ENCODE data around the genes SLC6A3 and IRX4.

DNA sequence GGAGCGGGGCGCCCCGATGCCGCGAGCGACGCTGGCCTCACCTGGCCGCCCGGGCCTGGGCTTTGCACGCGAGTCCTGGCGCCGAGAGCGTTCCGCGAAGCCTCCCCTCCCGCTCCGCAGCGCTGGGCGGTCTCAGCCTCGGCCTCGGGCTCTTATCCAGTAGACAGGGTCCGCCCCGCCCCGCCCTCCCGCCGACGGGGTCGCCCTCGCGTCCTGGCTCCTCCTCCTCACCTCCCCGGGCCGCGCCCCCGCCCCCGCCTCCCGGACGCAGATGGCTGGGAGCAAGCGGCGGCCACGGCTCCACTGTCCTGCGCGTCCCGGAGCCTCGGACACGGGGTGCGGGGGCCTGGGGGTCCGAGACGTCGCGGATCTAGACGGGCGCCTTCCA lies at the start of gene SLC6A3:
Gene SLC6A3, minus strand, starts transcription at position 134 of the 388 bp plus-strand sequence.
- RRBS = 73% methylated on average over 14 of the region's 53 CpGs

GRCh38 chr5:1478144-1478819 lies 33.0 kb upstream of the SLC6A3 start:
- RRBS = 94% methylated on average over 3 of the region's 12 CpGs

DNA sequence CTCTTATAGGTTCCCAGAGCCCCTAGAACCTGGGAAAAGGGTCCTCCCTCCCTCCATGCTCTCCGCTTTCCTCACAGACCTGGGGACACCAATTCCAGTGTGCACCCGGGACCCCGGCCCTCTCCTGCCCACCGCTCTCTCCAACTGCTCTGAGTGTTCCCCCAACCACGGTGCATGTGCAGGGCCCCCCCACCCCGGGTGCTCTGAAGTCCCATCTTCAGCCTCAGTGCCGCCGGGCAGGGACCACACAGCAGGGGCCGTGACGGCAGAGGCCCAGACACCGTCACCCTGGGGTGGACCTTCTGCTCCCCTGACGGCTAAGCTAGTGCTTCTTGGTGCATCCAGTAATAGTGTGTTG lies 36.0 kb upstream of the SLC6A3 start:
- RRBS = 38% methylated on average over 4 of the region's 12 CpGs

- RRBS = no CpG with 5 or more reads among the region's 17 CpGs
These were observed 34.4 kb downstream of the LPCAT1 start for GRCh38 chr5:1489357-1489845.

GRCh38 chr5:1489846-1490802 lies 33.6 kb downstream of the LPCAT1 start:
- RRBS = 88% methylated on average over 2 of the region's 28 CpGs

GRCh38 chr5:1508443-1508646 lies 15.4 kb downstream of the LPCAT1 start:
- RRBS = no CpG with 5 or more reads among the region's 4 CpGs

DNA sequence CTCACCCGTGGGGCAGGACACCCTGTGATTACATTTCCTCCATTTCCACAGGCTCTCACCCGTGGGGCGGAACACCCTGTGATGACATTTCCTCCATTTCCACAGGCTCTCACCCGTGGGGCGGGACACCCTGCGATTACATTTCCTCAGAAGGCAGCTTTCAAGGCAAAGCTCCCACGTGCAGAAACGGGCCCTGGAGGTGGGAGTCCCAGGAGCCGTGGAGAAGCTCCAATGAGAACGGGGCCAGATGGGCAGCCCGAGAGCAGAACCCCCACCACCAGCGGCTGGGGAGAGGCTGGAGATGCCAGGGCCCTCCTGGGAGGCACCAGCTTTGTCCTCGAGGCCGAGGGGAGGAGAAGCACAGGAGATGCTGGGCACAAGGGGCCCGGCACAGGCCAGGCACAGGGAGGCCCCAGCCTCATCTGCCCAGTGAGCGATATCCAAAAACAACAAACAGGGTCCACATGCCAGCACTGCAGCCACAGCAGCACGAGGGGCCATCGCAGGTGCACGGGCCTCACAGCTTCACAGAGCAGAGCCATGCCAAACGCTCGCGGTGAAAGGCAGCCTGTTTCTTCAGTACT lies 9.8 kb downstream of the LPCAT1 start:
- RRBS = no CpG with 5 or more reads among the region's 22 CpGs

GRCh38 chr5:1515808-1516186 lies 8.0 kb downstream of the LPCAT1 start:
- RRBS = no CpG with 5 or more reads among the region's 4 CpGs

DNA sequence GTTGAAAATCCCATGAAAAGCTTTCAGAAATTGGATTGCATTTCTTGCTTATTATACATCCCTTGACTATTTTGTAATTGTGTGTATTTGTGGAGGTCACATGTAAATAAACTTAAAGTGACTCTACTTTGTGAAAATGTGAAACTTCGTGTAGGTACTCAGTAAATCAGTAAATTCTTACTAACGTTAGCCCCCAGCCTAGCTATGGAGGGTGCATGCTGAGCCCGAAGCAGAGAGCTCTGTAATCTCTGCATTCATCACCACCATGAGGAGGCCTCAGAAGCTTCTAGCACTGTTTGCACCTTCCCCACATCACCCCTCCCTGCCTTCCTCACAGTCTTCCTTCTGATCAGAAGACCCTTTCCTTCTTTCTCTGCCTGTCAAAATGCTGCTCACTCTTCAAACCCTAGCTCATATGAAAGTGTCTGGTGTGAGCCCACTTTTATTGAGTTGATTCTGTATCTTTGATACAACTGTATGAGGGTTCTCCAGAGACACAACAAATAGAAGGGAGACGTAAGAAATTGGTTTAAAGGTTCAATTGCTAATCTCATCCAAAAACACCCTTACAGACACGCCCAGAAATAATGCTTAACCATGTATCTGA lies 73.4 kb upstream of the LPCAT1 start:
- RRBS = no CpG with 5 or more reads among the region's 5 CpGs

GRCh38 chr5:1633545-1634678 lies 110.2 kb upstream of the LPCAT1 start:
- RRBS = 31% methylated on average over 17 of the region's 101 CpGs

DNA sequence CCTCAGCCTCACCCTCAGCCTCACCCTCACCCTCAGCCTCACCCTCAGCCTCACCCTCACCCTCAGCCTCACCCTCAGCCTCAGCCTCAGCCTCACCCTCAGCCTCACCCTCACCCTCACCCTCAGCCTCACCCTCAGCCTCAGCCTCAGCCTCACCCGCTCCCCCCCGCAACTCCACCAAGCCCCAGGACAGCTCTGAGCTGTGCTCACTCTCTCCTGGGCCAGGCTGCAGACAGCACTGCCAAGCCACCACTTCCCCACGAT lies 18.1 kb downstream of the MRPL36 start:
- RRBS = no CpG with 5 or more reads among the region's 3 CpGs

GRCh38 chr5:1782002-1782871 lies 17.4 kb downstream of the MRPL36 start:
- RRBS = no CpG with 5 or more reads among the region's 18 CpGs

GRCh38 chr5:1882822-1883617 lies at the start of gene IRX4:
TSS of gene IRX4 (minus strand) at chr5:1882925.
- RRBS = 5% methylated on average over 16 of the region's 79 CpGs

DNA sequence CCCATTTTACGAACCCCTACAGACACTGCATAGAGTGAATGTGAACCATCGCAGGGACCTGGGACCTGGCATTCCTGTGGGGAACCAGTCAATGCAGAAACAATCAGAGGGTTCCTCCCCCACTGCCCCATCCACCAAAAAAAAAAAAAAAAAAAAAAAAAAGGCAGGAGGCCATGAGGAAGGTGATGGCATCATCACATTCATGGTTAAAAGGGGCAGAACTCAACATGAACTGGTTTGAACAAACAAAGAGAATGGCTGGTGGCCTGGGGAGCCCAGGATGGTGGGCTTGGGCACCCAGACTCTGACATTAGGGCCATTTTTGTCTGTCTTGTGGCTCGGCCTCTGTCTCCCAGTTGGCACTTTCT lies 270.2 kb upstream of the IRX4 start:
- RRBS = no CpG with 5 or more reads among the region's 3 CpGs

DNA sequence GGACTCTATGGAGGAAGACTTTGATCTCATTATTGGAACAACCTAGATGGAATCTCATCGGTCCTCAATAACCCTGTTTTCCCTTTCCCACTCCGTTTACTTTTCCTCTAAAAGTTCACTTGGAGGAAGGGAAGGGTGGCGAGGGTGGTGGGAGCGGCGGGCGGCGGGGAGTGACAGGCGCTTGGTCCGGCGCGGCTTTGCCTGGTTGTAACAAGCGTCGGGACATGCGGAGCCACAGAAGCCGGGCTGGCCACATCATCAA lies 396.0 kb upstream of the IRX4 start:
- RRBS = 81% methylated on average over 7 of the region's 15 CpGs

- RRBS = no CpG with 5 or more reads among the region's 6 CpGs
These were observed 75.9 kb downstream of the IRX2 start for GRCh38 chr5:2675608-2675880.

GRCh38 chr5:2695396-2696063 lies 55.9 kb downstream of the IRX2 start:
- RRBS = no CpG with 5 or more reads among the region's 5 CpGs

- RRBS = 9% methylated on average over 3 of the region's 23 CpGs
These were observed 982 bp upstream of the IRX2 start for GRCh38 chr5:2752479-2752838.

GRCh38 chr5:2754367-2755557 lies 3.3 kb upstream of the IRX2 start:
- RRBS = 21% methylated on average over 15 of the region's 84 CpGs

DNA sequence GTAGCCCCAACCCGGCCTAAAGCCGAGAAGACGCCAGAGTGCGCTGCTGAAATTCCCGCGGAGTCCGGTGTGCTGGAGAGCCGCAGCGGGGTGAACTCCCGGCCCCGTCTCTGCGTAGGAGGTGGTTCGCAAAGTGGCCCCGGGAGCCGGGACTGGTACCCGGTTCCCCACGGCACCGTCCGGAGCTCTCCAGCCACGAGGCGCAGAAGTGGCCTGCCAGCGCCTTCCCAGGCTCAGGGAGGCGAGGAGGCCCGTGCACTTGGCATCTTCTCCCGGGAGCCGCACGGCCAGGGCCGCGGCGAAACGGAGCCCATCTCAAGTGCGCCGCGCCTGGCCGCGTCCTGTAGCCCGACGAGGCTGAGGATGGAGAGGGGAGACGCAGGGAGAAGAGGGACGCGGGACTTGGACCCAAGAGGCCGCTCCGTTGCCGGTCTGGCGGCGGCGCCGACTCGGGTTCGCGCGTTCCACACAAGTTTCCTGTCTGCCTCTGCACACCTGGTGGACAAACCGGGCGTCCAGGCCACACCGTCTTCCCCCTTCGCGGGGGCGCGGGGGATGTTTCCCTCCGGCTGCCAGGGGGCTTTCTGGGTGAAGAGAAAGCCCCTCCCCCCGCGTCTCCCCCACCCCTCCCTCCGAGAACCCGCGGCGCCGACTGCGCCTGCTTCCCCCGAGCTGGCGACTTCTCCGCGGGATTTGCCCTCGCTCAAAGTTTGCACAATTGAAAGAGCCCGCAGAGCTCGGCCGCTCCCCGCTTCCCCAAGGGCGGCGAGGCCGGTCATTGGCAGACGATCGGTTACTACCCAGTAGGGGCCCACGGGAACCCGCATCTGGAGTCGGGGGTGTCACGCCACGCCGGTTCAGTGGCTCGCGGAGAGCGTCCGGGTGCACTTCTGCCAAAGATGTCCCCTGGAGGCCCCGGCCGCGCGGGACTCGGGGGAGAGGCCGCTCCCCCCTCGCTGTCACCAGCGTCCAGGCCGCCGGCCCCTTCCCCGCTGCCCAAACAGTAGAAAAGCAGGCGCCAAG lies 837 bp upstream of the IRX1 start:
- RRBS = 18% methylated on average over 52 of the region's 104 CpGs